Skeletal muscle satellite cell (primary cell): ENCODE measurements around the genes FNDC8 and RASL10B.

DNA sequence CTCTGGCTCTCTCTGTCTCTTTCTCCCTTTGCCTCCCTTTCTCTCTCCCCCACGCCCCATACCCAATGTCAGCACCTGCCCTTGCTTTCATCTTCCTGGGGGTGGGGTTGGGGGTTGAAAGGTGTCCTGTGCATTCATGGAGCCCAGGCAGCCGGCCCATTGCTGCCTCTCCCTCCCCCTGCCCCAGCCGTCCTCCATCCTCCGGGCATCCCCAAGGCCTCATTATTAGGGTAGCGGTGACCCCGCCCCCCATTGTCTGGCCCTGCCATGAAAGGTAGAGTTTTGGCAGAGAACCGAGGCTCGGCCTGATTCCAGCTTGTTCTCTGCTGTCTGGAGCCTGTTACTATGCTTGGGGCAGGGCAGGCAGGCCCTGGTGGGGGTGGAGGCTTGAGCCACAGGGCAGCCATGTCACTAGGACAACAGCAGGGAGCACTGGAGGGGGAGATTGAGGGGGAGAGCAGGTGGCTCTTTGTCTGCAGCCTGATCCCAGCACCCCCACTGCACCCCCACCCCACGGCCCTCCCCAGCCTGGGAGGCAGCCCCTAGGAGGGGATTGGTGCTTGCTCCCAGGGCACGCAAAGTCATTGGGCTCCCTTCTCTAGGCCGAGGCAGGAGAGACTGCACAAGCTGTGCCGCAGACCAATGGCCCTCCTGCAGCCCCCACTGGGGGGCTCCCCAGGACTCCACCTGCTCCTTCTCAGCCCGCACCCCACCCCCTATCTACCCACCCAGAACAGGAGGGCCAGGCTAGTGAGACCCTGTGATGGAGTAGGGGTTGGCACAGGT lies 15.4 kb downstream of the RHBDL3 start:
- CAGE, long polyA plus RNA, result no peak

GRCh38 chr17:32303656-32304170 lies 38.1 kb downstream of the RHBDL3 start:
- CAGE, long polyA plus RNA, result no peak

DNA sequence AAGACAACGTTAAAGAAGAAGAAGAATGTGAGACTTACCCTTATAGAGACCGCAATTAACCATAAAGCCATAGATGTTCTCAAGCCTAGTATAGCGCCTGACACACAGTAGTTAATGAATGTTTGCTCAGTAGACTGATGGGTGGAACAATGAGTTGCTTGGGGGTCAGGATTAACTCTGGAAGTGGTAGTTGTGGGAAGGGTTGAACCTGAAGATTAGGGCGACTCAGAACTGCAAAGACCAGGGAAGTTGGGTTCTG lies 40.8 kb upstream of the PSMD11 start:
- CAGE, long polyA plus RNA, result no peak

- CAGE, long polyA plus RNA, result no peak
Measured at GRCh38 chr17:32495219-32495961, 8.6 kb downstream of the CDK5R1 start.

DNA sequence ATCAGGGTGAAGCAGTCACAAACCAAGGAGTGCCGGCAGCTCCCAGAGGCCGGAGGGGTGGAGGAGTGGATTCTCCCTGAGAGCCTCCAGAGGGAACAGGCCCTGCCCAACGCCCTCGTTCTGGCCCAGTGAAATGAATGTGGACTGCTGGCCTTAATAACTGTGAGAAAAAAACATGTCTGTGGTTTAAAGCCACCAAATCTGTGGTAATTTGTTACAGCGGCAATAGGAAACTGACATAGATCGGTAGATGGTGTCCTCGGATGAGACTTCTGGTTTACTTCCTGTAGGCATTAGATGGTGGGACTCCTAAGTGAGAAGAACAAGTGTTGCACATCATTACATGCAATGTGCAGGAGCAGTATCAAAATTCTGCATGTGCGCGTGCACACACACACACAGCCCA lies 42.0 kb downstream of the CDK5R1 start:
- CAGE, long polyA plus RNA, result no peak

GRCh38 chr17:32853010-32853909 lies 23.7 kb downstream of the MYO1D start:
- CAGE, long polyA plus RNA, result no peak

DNA sequence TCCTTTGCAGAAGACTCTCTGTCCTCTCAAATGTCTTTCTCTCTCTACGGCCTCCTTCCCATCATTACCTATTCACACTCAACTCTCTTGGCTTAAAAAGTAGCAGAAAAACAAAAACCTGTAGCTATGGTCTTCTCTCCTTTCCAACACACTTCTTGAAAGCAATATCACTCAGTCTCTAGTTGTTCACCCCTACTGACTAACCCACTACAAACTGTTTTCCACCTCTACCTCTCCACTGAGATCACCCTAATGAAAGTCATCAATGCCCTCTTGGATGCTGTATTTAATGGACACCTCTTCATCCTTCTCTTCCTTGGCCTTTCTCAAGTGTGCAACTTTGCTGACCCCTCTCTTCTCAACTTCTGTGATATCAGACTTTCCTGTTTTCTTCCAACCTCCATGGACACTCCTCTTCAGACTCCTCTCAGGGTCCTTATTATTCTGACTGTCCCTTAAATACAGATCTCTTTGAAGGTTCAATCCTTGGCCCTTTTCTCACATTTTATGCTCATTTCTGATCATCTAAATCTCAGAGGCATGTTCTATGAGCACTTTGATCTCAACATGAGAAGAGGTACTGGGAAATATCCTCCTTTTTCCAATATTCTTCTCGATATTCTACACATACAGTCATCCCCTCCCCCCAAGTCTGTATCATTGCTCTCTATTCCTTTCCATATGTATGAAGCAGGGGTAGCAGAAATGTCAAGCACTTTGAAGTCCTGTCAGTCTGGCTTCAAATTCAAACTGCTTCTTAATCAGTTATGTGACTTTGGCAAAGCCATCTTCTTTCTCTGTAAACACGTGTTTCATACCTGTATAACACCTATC lies 20.4 kb downstream of the MYO1D start:
- CAGE, long polyA plus RNA, result no peak

- CAGE, long polyA plus RNA, result no peak
Measured at GRCh38 chr17:32927149-32927575, 791 bp upstream of the TMEM98 start.

DNA sequence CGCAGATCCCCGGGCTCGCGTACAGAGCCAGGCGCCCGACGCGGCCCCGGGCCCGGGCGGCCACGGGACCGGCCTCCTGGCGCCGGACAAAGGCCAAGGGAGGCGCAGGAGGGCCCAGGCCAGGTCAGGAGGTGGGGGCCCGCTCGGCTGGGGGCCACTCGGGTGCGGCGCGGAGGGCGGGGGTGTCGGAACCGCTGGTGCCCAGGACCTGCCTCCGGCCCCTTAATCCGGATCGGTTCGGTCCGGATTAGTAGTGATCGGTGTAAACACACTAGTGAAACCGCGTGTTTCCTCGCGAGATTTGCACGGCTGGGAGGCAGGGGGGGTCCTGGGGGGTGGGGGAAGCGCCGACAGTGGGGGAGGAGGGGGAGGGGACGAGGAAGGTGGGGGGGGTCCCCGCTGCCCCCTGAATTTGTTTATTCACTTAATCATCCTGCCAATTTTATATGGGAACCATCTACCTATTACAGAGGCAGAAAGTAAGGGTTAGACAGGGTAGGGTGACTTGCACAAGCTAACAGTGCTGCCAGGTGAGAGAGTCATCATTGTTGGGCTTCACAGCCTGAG lies 214.9 kb upstream of the CCL2 start:
- CAGE, long polyA plus RNA, result no peak

DNA sequence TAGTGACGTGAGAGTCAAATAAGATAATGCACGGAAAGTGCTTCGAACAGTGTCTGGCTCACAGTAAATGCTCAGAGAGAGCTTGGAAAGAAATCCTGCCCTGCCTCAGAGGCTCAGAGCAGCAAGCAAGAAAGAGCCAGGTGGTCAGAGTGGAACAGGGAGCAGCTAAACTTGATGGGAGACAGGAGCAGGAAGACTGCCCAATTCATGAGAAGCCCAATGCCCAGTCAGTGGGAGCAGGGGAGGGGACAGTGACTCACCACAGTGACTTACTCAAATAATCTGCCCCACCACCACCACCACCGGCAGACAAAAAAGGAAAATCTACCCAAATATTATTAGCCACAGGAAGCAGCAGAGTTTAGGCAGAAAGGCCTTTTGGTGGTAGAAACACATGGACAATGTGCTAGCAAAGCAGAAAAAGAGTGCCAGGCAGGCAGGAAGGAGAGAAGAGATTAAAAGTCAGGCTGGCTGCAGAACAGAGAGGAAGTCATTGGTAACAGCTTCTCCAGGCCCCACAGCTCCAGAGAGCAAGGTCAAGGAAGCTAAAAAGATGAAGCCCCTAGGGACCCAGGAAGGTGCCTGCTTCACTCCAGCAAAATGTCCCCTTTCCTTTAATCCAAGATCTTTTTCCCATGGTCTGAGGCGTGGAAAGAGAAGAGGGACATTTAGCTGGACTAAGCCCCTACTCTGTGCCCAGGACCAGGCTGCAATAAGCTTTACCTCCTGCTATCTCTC lies 24.1 kb upstream of the CCL1 start:
- CAGE, long polyA plus RNA, result no peak

- CAGE, long polyA plus RNA, result no peak
Measured at GRCh38 chr17:35017246-35017950, 37.1 kb downstream of the LIG3 start.

DNA sequence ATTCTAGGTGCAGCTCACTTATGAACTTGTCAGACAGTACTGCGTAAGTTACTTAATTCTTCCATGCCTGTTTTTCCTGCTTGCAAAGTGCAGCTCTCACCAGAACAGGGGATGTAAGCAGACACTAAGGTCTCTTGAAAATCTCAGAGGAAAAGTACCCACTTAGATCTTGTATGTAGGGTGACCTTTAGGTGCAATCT lies 38.7 kb downstream of the LIG3 start:
- CAGE, long polyA plus RNA, result no peak

GRCh38 chr17:35038642-35038964 lies 24.9 kb downstream of the RFFL start:
- CAGE, long polyA plus RNA, result no peak

GRCh38 chr17:35087528-35088363 lies 24.2 kb upstream of the RFFL start:
- CAGE, long polyA plus RNA, result no peak

- CAGE, long polyA plus RNA, result no peak
Measured at GRCh38 chr17:35121448-35121706, at the start of gene FNDC8. FNDC8 (plus strand) TSS chr17:35121615.

DNA sequence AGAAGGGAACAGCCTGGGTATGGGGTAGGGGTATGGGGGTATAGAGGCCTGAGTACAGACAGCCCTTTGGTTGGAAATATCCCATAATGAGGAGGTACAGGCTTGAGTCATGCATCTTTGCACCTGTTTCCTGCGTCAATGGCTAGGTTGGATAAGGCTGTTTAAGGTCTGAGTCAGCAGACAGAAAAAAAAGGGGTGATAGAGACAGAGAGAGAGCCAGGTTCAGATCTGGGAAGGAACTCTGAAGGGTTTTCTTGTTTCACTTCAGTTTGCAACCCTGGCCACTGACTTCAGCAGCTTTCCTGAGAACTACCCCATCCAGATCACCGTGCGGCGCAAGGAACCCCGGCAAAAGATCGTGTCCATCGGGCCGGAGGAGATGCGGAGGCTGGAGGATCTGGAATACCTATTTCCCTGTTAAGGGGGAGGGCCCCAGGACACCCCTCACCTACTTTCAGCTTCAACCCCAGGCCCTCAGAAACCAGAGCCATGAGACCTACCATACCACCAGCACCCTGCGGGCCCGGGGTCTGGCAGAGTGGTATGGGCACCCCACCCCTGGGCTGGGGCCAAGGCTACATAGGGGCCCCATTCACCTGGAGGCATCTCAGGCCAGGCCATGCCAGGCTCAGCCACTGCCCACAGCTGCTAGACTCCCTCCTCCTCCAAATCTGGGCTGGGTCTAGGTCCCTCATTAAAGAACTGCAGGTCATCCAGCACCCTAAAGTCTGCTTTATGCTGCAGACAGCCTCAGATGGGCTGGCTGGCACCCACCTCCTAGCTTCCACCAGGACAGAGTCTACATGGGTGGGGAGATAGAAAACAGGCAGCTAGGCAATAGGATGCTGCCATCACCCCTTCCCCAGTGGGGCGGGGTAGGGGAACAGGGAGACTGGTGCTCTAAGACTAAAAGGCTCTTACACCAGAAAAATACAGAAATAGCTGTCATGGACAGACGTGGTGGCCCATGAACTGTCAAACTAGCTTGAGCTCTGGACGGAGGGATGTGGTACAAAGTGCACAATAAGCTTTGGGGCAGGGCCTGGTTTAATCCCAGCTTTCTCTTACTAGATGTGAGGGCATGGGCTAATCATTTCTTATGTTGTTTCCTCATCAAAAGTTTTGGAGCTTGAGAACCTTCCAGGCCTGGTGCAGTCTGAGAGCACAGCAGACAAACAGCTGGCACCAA lies 9.0 kb downstream of the FNDC8 start:
- CAGE, long polyA plus RNA, result no peak

DNA sequence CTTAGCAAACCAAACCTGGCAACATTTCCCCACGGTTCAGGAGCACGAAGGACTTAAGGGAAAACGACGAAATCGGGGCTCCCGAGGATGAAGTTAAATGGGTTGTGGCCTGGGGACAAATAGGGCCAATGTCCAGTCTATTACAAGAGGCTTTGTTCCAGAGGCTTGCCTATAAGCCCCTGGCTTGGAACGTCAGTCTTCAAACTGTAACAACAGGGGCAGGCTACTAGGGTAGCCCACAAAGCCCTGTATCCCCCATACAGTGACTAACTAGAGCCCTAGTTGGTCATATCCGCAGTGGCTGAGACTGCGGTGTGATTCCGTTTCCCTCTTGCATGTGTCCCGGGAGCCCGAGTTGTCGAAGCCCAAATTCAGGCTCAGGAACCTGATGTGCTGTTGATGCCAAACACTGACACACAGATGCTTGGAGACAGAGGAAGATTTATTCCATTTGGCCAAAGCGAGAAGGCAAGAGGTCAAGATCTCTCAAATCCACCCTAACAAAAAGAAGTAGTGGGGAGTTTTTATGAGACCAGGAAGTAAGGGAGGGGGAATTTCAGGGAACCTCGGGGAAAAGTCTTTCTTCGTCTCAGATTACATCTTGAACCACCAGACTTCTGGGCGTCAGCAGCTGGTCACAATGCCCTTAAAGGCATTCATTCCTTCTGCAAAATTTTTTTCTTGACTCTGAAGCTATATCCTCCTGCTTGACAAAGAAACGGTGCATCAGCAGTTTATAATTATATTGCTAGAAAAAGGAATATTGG lies 736 bp downstream of the SLFN5 start:
- CAGE, long polyA plus RNA, result no peak

DNA sequence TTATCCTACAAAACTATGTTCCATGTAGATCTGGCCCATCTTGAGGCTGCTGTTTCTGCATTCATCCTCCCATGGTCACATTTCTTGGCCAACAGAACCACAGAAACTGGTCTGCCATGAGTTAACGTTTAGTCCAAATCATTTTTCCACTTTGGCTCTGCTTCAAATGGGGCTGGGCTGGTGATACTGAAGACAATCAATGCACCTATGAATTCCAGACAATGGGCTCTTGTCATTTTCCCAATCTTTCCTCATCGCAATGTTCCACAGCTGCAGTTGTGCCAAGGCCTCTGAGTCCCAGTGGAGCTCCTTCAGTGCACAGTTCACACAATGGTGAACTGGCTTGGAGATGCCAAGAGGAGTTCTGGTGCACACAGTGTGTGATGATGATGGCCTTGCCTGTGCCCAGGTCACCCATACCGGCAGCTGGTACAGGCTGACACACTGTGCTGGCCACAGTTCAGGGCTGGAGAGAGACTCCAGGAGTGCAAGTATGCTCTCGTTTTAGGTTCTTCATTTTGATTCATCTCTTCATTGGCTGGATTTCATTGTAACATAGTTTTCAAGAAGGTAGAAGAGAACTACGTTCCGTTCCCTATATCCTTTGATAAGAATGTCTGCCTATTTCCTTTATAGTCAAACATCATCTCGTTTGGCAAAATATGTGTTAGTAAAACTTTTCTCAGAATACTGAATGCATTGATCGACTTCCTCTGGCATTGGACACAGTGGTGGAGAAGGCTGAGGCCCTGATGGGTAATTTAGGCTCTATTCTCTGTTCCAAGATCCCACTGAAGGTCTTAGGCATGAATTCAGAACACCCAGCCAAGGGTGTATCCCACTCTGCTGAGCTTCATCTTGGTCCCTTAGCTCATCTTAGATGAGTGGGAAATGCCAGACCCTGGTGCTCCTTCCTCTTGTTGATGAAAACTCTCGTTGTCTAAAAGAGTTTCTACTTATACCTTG lies 22.3 kb downstream of the SLFN12 start:
- CAGE, long polyA plus RNA, result no peak

GRCh38 chr17:35607399-35608079 lies 20.4 kb downstream of the AP2B1 start:
- CAGE, long polyA plus RNA, result no peak

- CAGE, long polyA plus RNA, result no peak
Measured at GRCh38 chr17:35731355-35732115, at the start of gene RASL10B. RASL10B (plus strand) TSS chr17:35731639.